B cell (primary cell): Measurements from ENCODE around the gene PIP5K1C.

DNA sequence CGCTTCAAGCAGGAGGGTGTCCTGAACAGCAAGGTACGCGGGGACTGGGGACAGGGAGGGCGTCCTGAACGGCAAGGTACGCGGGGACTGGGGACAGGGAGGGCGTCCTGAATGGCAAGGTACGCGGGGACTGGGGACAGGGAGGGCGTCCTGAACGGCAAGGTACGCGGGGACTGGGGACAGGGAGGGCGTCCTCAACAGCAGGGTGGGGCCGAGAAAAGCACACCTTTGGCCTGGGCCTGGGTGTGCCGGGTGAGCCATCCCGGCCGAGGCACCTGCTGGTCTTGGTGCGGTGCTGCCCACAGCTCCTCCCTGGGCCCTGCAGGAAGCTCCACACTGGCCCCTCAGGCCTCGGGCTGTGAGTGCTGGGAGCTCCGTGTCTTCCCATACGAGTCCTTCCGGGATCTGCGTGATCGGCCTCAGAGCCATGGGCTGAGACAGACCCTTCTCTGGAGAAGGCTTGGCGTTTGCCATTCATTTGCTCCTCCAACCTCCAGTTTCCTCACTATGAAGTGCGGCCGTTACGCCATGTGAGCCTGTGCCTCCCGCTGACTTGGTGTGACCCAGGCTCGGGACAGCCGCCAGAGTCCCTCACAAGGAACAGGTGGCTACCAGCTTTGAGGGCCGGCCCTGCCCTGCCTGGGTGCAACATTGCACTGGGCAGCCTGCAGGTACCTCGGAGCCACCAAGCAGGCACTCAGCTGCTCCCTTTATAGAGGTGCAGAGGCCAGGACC lies 7.8 kb upstream of the ZNF554 start:
- PRO-cap, result no peak
- CAGE, long polyA plus RNA, result no peak

GRCh38 chr19:3005313-3006113 lies 23.6 kb downstream of the TLE2 start:
- PRO-cap, result no peak
- CAGE, long polyA plus RNA, result no peak

- PRO-cap, result no peak
- CAGE, long polyA plus RNA, result no peak
Observed at GRCh38 chr19:3123950-3124624, 11.7 kb upstream of the GNA15 start.

GRCh38 chr19:3141766-3142766 lies 6.2 kb downstream of the GNA15 start:
- PRO-cap, result no peak
- CAGE, long polyA plus RNA, result no peak

DNA sequence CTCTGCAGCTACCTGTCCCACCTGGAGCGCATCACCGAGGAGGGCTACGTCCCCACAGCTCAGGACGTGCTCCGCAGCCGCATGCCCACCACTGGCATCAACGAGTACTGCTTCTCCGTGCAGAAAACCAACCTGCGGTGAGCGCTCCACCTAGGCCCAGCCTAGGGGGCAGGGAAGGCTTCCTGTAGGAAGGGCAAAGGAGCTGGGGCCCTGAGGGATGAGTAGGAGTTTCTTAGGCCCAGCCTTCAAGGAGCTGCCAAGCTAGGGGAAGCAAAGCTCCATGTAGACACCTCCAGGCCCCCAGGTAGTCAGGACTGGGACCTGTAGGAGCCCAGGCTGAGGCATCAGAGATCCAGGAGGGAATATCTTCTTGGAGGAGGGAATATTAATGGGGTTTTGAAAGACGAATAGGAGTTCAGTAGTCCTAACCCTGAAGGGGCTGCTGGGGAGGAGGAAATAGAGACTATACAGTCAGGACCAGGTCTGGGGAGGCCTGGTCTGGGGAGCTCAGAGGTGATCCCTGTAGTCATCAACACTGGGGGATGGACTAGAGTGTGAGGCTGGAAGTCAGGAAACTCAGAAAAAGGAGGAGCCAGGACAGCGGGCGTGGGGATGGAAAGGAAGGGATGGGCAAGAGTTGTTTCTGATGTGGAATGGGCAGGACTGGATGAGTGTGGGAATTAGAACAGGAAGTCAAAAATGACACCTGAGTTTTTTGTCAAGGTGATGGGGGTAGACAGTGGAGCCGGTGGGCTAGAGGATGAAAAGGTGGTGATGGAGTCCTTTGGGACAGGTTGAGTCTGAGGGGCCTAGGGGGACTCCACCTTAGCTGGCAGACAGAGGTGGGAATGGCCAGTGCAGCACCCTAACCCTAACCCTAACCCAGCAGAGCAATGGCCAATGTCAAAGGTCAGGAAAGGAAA lies 16.1 kb downstream of the GNA15 start:
- PRO-cap, result no peak
- CAGE, long polyA plus RNA, result no peak

DNA sequence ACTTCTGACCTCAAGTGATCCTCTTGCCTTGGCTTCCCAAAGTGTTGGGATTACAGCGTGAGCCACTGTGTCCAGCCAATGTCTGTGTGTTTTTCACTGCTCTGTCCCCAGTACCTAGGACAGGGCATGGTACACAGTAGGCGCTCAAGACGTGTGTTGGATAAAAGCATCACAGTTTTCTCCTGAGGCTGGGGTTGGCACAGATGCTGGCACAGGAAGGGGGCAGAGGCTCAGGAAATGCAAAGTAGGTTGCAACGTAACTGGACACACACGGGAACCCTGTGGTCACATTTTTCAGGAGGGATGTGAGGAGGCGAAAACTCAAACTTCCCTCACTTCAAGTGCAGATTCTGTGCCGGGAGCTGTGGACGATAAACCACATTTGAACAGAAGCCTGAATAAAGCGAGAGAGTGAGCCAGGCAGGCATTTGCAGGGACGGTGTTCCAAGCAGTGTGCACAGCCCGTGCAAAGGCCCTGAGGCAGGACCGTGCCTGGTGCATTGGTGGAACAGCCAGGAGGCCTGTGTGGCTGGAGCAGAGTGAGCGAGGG lies 40.1 kb downstream of the NFIC start:
- PRO-cap, result no peak
- CAGE, long polyA plus RNA, result no peak

- PRO-cap, result no peak
- CAGE, long polyA plus RNA, result no peak
Observed at GRCh38 chr19:3429582-3430123, 50.7 kb downstream of the SMIM24 start.

GRCh38 chr19:3453987-3454744 lies 26.2 kb downstream of the SMIM24 start:
- PRO-cap, result no peak
- CAGE, long polyA plus RNA, result no peak

GRCh38 chr19:3465727-3466663 lies 14.3 kb downstream of the SMIM24 start:
- PRO-cap, result no peak
- CAGE, long polyA plus RNA, result no peak

- PRO-cap, result no peak
- CAGE, long polyA plus RNA, result no peak
Observed at GRCh38 chr19:3494592-3494984, 5.9 kb downstream of the DOHH start.

DNA sequence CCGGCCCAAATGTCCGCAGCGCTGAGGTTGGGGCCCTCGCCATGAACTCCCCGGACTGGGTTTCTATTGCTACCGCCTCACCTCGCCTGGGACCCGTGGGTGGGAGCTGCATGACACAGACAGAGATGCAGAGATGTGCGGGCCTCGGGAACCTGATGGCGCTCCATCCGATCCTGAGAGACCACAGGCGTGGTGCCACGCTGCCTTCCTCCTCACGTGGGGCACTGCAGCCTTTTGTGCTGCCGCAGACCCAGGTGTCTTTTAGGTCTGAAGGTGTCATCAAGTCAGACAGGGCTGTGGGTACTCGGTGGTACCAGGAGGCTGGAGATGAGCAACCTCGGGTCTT lies 4.8 kb downstream of the FZR1 start:
- PRO-cap, result no peak
- CAGE, long polyA plus RNA, result no peak

DNA sequence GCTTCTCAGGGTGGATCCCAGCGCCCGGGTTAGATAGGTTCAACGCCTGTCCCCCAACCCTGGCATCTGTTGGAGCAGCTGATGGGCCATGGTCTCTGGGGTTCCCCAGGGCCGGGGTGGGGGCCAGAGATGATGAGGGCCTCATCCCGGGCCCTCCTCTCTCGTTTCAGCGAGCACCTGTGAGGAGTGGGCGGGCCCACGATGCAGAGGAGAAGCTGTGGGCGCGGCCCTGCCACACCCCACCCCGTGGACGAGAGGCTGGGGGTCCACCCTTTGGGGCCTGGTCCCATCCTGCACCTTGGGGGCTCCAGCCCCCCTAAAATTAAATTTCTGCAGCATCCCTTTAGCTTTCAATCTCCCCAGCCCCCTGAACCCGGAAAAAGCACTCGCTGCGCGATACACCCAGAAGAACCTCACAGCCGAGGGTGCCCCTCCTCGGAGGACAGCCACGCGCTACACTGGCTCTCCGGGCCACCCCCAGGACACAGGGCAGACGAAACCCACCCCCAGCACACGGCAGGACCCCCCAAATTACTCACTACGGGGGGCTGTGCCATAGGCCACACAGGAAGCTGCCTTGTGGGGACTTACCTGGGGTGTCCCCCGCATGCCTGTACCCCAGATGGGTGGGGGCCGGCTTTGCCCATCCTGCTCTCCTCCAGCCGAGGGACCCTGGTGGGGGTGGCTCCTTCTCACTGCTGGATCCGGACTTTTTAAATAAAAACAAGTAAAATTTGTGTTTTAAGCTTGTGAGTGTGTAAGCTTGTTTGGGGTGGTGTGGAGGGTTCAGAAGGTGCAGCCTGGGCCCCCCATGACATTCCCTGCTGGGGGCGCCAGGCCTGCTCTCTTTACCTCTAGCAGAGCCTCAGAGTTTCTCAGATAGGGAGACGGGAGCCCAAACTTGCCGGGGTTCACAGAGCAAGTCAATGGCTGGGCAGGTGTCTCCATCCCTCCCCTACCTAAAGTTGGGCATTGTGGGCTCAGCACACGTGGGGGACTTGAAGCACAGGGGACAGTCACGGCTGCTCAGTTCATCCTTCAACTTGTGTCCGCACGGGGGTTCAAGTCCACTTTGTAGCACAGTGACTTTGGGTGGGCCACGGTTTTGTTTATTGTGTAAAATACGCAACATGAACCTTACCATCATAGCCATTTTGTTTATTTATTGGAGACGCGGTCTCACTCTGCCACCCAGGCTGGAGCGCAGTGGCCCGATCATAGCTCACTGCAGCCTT lies 6.0 kb downstream of the HMG20B start:
- PRO-cap, result no peak
- CAGE, long polyA plus RNA, result no peak

GRCh38 chr19:3585844-3586607 lies 748 bp downstream of the GIPC3 start:
- PRO-cap, result no peak
- CAGE, long polyA plus RNA, result no peak

- PRO-cap, result no peak
- CAGE, long polyA plus RNA, result no peak
Observed at GRCh38 chr19:3671549-3672449, 28.5 kb downstream of the PIP5K1C start.

DNA sequence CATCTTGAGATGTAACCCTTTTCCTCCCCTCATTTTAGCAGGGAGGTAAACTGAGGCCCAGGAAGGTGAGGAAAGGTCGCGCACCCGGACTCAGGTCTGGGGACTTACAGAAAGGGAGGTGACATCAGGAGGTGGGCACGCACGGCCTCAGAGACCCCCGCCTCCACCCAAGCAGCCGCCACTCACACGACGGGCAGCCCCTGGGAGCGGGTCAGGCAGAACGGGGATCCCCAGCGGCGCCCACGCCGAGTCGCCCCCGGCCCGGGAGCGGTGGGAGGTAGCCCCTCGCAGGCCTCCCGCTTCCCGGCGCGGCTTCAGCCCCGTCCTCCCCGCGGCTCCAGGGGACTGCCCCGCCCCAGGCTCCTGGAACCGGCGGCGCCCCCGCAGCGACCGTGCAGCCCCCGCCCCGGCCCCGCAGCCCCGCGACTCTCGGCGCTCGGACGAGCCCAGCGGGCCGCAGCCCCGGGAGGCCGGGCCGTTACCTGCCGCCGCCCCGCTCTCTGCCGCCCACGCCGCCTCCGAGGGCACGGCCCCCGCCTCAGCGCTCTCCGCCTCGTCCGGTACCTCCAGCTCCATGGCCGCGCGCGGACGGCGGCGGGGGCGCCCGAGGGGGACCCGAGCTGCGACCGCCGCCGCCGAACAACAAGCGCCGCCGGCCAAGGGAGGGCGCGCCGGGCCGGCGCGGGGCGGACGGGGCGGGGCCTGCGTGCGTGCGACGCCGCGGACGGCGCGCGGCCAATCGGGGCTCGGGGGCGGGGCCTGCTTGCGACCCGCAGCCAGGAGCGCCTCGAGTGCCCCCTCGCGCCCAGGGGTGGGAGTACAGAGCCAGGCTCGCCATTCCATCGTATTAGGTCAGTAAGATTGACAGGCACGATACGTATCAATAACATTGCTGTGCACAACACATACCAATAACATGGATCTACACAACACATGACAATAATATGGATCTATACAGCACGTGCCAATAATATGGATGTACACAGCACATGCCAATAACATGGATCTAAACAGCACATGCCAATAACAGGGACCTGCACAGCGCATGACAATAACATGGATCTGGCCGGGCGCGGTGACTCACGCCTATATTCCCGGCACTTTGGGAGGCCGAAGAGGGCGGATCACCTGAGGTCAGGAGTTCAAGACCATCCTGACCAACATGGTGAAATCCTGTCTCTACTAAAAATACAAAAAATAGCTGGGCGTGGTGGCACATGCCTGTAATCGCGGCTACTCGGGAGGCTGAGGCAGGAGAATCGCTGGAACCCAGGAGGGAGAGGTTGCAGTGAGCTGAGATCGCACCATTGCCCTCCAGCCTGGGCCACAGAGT lies at the start of gene PIP5K1C:
Gene PIP5K1C (minus strand): TSS at position 654 of the 1,333 bp plus-strand sequence.
- PRO-cap, result unidirectional peak, minus-strand start at position 641 of the sequence
- CAGE, long polyA plus RNA, result no peak

GRCh38 chr19:3953032-3953783 lies 17.7 kb downstream of the DAPK3 start:
- PRO-cap, result no peak
- CAGE, long polyA plus RNA, result no peak

GRCh38 chr19:3959375-3960220 lies 11.3 kb downstream of the DAPK3 start:
- PRO-cap, result no peak
- CAGE, long polyA plus RNA, result no peak

GRCh38 chr19:3969080-3969356 lies 1.9 kb downstream of the DAPK3 start:
- PRO-cap, result no peak
- CAGE, long polyA plus RNA, result no peak

DNA sequence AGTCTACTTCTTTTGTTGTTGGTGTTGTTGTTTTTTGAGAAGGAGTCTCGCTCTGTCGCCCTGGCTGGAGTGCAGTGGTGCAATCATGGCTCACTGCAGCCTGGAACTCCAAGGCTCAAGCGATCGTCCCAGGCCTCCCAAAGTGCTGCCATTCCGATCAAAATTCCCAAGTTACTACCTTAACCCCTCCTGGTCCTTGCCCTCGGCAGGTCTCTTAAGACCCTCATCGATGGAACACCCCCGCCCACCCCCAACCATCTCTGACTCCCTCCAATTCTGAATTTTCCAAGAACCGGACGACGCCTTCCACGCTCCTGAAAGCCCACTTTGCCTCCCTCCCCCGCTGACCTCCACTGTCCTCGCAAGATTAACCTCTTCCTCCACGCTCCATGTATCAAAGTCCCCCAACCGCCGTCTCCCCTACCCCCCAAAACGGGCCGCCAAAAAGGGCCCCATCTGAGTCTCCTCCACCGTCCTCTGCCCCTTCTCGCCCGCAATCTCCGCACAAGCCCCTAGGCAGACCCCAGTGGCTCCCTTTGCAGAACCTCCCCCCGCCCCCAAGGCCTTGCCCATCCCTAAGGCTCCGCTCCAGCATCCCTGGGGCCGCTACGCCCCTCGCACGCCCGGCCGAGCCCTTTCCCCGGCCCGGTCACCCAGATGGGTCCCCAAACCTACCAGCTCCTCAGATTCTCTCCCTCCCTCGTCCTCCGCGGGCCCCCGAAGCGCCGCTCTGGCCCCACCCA lies 482 bp downstream of the DAPK3 start:
- PRO-cap, result no peak
- CAGE, long polyA plus RNA, result no peak

- PRO-cap, result no peak
- CAGE, long polyA plus RNA, result start-site peak on the plus strand at chr19:3982246-3982422, 89 and 242 reads in 2 replicates
Observed at GRCh38 chr19:3982086-3982515, 3.2 kb downstream of the EEF2 start.